GM12891 (cell line): Measurements from ENCODE around the genes GREM1 and FMN1.

DNA sequence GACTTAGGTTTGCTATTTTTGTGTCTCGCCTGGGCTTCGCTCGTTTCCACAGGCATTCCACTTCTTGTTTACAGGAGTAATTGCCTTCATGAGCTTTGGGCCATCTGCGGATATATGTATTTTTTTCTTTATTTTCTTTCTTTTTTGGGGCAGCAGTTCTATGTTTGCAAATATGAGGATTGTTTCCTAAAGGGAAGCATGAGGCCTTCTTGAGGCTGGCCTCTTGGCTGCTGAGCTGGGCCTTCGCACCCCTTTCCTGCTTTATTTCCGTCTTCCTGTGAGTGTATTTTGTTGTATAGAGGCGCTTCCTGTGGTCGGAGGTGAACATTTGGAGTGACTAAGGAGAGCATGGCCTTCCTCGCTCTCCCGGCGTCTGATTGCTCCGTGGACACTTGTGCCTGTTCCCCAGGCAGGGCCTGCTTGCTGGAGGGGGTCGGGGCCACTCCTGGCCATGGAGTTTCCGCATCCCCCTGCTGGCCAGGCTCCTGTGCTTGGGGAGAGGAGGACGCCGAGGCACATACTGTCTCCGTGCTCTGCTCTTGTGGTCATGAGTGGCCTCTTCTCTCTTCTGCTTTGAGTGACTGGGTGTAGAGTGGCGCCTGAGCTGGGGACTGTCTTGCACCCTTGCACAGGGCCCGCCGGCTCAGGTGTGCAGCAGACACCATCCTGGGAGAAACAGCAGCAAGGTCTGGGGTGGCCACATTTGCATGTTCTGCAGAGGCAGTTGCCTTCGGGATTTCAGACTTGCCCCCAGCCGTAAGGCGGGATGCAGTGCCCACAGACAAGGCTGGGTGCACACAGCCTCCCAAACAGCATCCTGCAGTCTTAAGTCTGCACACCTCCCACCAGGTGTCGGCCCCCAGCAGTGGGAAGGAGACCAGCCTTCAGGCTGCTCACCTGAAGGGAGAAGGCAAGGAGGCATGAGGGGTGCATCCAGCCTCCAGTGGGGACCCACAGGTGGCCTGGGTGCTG, 16.2 kb downstream of the KLF13 start:
- RRBS, result no CpG with 5 or more reads among the region's 24 CpGs

GRCh38 chr15:31344687-31345616, 18.3 kb downstream of the KLF13 start:
- RRBS, result no CpG with 5 or more reads among the region's 17 CpGs

DNA sequence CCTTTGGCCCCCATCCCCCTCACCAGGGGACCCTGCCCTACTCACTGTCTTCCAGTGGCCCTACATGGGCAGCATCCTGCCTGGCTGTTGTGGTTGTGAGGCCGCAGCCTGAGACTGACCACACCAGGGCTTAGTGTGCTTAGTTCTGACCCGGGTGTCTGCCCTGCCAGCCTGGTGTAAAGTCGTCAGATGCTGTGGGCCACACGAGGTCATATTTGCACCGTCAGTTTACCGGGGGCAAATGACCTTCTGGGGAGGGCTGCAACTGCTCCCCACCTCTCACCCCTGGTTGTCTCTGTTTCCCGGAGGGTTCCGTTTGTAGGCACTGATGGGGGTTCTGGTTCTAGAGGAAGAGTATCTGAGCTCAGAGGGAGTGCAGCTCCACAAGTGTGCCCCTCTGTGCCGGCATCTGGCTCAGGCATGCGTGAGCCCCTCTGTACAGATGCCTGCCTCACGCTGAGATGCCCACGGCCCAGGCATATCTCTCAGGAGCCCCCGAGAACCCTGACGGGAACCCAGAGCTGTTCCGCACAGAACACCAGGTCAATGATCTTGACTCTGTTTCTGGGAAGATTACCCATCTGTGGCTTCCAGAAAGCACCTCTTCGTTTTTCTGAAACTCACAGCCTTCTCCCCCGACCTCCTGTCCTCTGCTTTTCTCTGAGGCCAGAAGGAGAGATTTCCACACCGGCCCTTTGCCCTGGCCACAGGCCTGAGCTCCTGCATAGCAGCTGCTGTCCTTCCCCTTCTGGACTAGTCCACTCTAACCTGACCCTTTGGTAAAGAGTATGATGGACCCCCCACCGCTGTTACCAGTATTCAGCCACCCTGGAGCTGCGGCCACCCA, 19.2 kb downstream of the KLF13 start:
- RRBS, result 2% methylated on average over 8 of the region's 20 CpGs

DNA sequence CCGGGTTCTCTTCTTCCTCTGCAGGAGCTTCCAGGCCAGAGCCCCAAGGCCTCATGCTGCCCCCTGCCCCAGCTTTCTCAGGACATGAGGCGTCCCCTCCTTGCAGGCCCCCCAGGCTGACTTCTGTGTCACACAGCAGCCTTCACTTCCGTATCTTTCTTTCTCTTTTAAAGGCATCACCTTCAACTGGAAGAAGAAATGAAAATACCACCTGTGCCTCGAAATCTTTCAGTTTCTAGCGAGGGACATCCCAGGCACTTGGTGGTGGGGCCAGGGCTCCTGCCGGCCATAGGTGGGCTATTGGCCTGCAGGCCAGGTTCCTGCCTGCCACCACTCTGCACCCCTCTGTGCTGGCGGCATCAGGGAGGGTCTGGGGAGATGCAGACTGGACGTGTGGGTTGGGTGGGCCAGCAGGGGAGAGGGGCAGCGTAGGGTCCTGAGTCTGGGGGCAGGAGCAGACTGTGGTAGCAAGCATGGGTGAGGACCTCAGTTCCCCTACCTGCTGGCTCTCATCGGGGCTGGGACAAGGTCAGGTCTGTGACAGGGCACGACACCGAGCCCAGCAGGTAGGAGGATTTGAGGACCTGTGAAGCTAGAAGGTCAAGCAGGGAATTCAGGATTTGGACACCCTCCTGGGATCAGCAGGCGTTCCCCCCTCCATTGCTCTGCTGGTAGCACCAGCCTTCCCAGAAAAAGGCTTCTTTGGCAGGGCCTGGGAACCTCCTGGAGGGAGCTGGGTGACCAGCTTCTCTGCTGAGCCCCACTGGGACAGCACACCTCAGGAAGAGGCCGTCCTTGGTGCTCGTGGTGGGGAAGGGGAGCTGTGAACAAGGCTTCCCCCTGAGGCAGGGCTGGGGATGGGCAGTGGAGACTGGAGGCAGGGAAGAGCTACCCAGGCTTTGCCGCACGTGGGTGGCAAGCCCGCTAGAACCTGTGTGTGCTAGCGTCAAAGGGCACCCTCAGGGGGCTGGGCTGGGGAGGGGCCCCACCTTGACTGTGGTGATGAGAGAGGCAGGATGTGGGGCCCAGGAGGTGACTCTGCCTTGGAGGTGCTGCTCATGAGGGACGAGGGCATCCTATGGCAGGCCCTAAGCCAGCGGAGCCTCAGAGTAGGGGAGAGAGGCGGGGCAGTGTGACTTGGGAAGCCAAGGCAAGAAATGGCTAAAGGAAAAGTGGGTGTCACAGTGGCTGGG, 20.3 kb downstream of the KLF13 start:
- RRBS, result no CpG with 5 or more reads among the region's 22 CpGs

GRCh38 chr15:31375847-31376401, 49.3 kb downstream of the KLF13 start:
- RRBS, result 17% methylated on average over 2 of the region's 11 CpGs

GRCh38 chr15:31484034-31484383, 157.4 kb downstream of the KLF13 start:
- RRBS, result no CpG with 5 or more reads among the region's 46 CpGs

- RRBS, result no CpG with 5 or more reads among the region's 14 CpGs
Observed at GRCh38 chr15:32029390-32029688, 976 bp upstream of the CHRNA7 start.

DNA sequence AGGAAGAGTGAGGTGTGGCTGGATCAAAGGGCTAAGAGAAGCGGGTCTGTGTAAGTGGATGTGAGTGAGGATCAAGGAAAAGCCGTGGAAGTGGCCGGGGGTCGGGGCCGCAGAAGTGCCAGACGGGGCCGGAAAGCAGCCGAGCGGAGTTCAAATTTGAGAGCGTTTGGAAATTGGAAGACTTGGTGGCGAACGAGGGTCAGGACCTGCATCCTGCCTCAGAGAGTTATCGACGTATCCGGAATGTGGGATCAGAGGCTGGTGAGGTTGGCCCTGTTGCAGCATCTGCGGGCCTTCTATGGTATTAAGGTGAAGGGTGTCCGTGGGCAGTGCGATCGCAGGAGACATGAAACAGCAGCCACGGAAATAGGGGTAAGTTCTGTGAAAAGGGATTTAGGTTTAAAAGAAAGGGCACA, 673 bp downstream of the ARHGAP11A start:
- RRBS, result no CpG with 5 or more reads among the region's 20 CpGs

DNA sequence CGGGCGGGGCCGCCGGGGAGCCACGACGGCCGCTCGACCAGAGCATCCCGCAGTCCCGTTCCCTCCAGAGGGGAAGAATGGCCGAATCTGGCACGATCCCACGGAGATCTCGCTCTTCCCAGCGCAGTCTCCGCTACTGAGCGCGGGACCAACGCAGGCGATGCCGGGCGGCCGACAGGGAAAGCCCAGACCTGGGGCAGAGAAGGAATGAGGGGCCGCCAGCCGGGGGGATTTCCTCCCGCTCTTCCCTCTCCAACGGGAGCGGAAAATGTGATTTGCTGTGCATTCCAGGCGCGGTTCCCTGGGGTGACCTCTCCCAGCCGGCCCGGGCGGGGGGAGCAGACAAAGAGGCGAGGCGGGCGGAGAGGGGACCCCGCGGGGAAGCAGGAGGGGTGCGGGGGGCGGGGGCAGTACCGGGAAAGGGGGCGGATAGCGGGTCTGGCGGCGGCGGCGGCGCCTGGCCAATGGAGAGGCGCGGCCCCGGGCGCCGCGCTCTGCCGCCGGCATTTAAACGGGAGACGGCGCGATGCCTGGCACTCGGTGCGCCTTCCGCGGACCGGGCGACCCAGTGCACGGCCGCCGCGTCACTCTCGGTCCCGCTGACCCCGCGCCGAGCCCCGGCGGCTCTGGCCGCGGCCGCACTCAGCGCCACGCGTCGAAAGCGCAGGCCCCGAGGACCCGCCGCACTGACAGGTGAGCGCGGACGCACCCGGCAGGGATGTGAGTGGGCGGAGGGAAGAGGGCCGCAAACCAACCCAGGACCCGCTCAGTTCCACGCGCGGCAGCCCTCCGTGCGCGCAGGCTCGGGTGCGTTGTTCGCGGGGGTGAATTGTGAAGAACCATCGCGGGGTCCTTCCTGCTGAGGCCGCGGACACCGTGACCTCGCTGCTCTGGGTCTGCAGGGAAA, at the start of gene GREM1:
Gene GREM1 (plus strand): TSS at position 536 of the 907 bp plus-strand sequence.
- RRBS, result 10% methylated on average over 55 of the region's 111 CpGs

- RRBS, result 11% methylated on average over 2 of the region's 17 CpGs
Observed at GRCh38 chr15:32861832-32862311, 144.1 kb downstream of the GREM1 start.

GRCh38 chr15:33007146-33007919, 187.2 kb downstream of the FMN1 start:
- RRBS, result no CpG with 5 or more reads among the region's 7 CpGs

DNA sequence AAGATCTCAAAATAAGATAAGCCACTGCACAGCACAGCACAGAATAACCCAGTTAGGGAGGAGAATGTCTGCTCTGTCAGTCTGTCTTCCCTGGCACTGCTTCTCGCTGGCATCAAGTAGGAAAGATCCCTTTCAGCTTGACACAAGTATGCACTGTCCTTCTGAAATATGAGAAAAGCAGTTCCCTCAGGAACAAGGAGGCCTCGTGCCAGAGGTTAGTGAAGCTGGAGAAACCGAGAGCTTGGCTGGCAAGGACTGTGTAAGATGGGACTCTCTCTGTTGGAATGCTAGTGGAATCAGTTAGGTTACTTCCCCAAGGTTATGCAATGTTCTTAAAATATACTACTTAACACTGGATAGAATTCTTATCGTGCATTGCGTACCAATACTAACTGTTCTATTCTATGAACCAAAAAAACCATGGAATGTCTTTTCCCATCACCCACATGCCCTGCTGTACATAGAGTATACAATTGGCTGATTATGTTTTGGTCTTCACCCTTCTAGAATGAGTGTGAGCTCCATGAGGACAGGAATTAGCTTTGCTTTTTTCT, 59.0 kb downstream of the FMN1 start:
- RRBS, result no CpG with 5 or more reads among the region's 5 CpGs

- RRBS, result no CpG with 5 or more reads among the region's 50 CpGs
Observed at GRCh38 chr15:33194628-33195641, at the start of gene FMN1. FMN1 (minus strand) TSS chr15:33194714.

DNA sequence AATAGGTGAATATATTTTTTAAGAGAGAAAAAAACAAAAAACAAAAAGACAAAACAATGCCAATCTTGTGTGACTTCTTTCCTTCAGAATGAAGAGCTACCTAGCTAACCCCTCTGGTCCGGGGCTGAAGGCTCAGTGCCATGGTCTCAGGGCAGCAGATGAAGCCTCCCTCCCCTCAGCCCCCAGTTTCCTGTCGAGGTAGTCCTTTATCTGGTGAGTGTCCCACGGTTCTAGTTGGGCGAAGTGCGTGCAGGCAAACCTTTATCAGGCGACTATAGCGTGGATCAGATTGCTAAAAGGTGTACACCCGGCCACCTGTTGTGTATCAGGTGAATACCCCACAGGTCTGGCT, 725 bp downstream of the SLC12A6 start:
- RRBS, result 2% methylated on average over 1 of the region's 8 CpGs

DNA sequence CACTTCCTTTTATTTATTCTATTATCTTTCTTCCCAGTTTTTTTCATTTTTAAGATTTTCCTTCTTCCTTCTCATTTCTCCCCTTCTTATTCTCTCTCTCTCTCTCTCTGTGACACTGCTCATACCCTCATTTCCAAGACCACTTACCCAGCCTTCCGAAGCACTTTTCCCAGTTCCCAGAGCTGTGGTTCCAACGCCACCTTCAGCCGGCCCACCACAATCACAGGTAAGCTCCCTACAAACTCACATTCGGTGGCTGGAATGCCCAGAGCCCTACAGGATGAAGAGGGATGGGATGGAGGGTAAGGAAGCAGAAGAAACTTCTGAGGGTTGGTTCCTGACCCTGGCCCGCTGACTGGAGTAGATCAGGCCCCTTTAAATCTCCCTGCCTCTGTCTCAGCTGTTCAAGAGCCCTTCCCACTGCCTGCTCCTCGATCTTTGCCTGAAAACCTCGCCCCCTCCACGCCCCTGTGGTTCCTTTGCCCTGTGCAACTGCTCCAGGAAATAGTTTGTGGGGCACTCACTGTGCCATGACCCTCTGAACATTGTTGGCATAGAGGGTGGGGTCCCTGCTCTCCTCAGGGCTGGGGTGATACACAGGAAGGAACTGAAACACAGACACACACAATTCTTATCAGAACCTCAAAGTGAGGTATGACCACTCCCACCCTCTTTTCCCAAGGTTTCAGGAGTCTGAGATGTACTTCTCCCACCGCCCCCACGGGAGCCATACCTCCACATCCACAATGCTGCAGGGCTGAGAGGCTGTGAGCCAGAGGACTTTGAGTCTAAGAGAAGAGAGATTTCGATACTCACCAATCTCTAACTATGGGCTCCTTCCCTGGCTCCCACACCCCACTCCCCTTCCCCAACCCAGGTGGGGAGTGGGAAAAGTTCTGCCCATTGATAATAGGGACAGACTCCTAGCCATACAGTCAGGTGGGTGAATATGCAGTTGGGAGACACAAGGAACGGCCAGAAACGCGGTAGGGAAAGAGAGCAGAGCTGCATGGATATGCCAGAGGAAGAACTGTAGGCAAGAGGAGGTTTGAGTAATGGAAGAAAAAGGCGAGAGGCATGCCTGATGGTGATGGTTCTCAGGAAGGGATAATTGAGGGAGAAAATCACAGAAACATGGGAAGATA, 4.6 kb downstream of the LPCAT4 start:
- RRBS, result no CpG with 5 or more reads among the region's 15 CpGs

DNA sequence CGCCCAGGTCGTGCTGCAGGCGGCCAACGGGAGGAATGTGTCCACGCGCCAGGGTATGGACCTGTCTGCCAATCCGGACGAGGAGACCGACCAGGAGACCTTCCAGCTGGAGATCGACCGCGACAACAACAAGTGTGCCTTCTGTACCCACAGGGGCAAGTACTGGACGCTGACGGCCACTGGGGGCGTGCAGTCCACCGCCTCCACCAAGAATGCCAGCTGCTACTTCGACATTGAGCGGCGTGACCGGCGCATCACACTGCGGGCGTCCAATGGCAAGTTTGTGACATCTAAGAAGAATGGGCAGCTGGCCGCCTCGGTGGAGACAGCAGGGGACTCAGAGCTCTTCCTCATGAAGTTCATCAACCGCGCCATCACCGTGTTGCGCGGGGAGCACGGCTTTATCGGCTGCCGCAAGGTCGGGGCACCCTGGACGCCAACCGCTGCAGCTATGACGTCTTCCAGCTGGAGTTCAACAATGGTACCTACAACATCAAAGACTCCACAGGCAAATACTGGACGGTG, 57.7 kb upstream of the GOLGA8A start:
- RRBS, result no CpG with 5 or more reads among the region's 38 CpGs

- RRBS, result no CpG with 5 or more reads among the region's 7 CpGs
Observed at GRCh38 chr15:34588322-34588821, 4.9 kb upstream of the GOLGA8B start.

DNA sequence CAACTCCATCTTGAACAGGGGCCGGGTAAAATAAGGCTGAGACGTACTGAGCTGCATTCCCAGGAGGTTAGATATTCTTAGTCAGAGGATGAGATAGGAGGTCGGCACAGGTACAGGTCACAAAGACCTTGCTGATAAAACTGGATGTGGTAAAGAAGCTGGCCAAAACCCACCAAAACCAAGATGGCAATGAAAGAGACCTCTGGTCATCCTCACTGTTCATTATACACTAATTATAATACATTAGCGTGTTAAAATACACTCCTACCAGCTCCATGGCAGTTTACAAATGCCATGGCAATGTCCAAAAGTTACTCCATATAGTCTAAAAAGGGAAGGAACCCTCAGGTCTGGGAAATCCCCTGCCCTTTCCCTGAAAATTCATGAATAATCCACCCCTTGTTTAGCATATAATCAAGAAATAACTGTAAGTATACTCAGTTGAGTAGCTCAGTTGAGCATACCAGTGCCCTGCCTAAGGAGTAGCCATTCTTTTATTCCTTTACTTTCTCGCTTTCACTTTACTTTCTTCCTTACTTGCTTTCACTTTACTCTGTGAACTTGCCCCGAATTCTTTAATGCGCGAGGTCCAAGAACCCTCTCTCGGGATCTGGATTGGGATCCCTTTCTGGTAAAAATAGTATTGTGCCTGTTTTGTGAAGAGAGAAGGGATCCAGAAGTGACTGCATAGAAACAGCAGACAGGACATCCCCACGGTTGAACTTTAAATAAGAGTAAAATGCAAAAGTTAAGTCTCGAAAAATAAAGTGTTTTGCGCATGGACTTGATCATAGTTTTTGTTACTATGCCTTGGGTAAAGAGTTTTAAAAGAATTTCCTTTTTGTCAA, 73.0 kb upstream of the GOLGA8B start:
- RRBS, result no CpG with 5 or more reads among the region's 12 CpGs

- RRBS, result no CpG with 5 or more reads among the region's 11 CpGs
Observed at GRCh38 chr15:34789578-34790669, 5.4 kb downstream of the ACTC1 start.

GRCh38 chr15:35665686-35666566, 120.0 kb upstream of the DPH6 start:
- RRBS, result no CpG with 5 or more reads among the region's 9 CpGs